SJSA1 (cell line): Measurements from ENCODE around the gene PTPRD.

- RAMPAGE, long total RNA, result no peak
Measured at GRCh38 chr9:10612492-10613433, at the start of gene PTPRD. TSS of gene PTPRD (minus strand) at chr9:10613002.

GRCh38 chr9:12923389-12923789 is 148.6 kb downstream of the LURAP1L start:
- RAMPAGE, long total RNA, result no peak

GRCh38 chr9:13265126-13265325 is 14.5 kb downstream of the MPDZ start:
- RAMPAGE, long total RNA, result no peak

- RAMPAGE, long total RNA, result no peak
Measured at GRCh38 chr9:13513734-13513974, 234.2 kb upstream of the MPDZ start.

DNA sequence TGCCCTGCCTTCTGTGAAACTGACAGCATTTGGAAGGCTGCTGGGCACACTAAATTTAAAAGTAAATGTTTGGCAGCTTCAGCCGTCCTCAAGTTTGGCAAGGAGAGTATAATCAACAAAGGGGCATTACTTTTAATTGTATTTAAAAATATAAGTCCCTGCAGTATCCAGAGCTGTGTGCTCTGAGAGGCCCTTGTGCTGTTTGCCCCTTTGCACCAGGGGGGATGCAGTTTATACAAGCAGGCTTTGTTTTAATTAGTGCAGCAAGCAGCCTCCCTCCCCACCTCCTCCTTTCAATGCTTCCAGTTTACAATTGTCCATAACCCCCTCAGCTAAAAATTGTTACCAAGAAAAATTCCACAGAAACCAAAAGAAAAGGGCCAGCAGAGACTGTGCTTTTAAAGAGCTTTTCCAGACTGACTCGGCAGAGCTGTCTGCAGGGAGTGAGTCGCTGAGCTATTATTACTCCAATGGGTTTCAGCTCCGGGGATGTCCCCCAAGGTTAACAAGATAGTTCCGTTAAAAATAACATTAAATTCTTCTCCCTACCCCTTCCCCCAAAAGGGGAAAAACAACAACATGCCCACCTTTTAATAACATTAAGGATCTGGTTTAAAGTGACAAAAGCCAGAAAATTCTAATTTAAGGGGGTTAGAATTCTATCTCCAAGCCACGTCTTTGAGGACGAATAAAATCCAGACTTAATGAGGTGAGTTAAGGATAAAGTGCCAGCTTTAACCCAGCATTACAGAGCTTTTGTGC is 328.6 kb upstream of the MPDZ start:
- RAMPAGE, long total RNA, result no peak

DNA sequence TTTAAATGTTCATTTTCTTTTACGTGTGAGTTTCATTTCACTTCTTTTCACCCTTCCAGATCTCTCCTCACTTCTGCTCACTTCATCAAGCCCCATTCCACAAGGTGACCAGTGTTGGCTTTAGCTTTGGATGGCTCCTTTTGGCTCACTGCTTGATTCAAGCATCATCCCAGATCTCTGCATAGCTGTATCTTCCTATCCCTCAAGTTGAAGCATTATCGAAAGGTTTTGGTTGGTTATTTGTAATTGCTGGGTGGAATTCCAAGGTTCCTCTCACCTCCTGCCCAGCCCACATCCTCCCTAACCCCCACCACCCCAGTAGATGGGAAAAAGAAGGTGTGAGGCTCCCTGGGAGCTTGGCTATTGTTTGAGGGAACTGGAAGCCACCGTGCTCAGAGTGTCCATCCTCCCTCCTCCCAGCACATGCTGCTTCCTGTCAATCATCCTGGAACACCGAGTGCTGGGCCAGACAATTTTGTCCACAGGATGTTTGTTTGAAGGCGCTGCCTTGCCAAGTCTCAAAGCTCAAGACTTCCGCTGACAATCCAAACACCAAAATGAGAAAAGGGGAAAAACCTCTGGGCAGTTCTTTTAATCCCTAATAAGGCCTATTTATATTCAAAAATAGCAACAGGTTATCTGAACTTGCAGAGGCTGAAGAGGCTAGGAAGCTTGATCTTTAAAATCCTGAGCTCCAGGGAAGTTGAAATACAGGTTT is 286.9 kb downstream of the NFIB start:
- RAMPAGE, long total RNA, result no peak

- RAMPAGE, long total RNA, result no peak
Measured at GRCh38 chr9:14240226-14241059, 73.5 kb downstream of the NFIB start.

- RAMPAGE, long total RNA, result no peak
Measured at GRCh38 chr9:14243179-14243837, 70.6 kb downstream of the NFIB start.

GRCh38 chr9:14256519-14256960 is 57.4 kb downstream of the NFIB start:
- RAMPAGE, long total RNA, result no peak

DNA sequence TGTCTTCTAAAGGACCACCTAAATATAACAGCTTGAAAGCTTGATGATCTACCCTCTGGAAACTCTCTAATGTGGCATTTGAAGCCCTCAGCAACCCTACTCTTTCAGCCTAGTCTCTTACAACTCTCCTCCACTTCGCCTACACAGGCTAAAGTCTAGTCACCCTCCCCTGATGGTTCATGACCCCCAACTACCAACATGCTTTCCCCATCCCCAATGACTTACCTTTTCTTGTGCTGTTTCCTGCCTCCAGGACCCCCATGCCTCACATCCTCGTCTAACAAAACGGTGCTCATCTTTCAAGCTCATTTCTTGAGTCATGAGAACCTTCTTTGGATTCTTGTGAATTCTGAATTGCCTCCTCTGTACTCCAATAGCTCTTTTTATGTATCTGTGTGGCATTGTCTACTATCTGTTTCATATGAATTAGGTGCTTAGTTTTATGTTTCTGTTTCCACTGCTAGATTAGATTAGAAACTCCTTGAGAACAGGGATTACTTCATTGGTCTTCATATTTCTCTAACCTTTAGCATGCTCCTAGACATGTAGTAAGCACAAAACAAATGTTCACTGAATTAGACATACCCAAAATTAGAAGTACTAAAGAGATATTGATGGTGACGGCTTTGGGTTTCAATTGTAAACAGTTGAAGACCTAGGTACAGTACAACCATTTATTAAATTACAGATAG is 45.5 kb downstream of the NFIB start:
- RAMPAGE, long total RNA, result no peak

- RAMPAGE, long total RNA, result no peak
Measured at GRCh38 chr9:14347436-14348392, 33.8 kb upstream of the NFIB start.

GRCh38 chr9:14400688-14400981 is 86.7 kb upstream of the NFIB start:
- RAMPAGE, long total RNA, result no peak

DNA sequence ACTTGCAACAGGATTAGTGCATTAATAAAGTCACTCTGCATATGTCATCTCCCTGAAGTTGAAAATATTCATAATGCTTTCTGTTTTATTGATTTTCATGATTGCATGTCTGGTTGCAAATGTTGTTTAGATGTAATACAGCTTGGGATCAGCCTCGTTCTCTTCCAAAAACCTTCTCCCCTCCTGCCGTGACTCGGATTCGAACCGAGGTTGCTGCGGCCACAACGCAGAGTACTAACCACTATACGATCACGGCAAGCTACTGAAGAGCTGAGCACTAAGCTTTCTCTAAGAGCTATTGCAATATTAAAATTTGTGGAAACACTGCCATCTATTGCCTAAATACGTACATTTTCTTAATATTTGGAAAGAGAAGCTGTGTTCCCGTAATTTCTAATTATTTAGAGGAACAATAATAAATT is 119.8 kb upstream of the NFIB start:
- RAMPAGE, long total RNA, result no peak

GRCh38 chr9:14779367-14780162 is 57.0 kb upstream of the CER1 start:
- RAMPAGE, long total RNA, result no peak

DNA sequence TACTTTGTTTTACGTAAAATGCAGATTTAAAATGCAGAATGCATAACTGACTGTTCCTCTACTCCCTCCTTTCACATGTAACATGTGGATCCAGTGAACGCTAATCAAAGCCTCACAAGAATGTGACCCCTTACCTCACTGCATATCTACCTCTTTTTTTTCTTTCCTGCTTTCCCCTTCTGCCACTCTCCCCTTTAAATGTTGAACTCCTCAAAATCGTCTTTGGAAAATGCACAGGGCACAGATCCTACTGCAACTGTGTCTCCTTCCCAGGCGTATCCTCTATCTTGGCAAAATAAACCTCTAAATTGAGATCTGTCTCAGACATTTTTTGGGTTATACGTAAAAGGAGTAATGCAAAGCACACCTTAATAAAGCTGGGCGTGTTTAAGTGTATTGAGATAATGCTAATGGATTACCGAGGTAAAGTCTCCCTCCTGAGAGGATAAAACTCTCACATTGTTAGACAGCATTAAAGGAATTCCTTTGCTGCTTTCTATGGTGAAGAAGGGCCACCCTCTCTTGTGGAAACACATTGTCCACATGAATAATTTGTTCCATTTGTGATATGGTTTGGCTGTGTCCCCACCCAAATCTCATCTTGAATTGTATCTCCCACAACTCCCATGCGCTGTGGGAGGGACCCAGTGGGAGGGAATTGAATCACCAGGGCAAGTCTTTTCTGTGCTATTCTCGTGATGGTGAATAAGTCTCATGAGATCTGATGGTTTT is 16.2 kb downstream of the TTC39B start:
- RAMPAGE, long total RNA, result no peak

- RAMPAGE, long total RNA, result no peak
Measured at GRCh38 chr9:15423358-15423696, 651 bp downstream of the SNAPC3 start.

- RAMPAGE, long total RNA, result no peak
Measured at GRCh38 chr9:15511444-15511667, 586 bp upstream of the PSIP1 start.

- RAMPAGE, long total RNA, result no peak
Measured at GRCh38 chr9:16344211-16344698, 526.2 kb downstream of the BNC2 start.

DNA sequence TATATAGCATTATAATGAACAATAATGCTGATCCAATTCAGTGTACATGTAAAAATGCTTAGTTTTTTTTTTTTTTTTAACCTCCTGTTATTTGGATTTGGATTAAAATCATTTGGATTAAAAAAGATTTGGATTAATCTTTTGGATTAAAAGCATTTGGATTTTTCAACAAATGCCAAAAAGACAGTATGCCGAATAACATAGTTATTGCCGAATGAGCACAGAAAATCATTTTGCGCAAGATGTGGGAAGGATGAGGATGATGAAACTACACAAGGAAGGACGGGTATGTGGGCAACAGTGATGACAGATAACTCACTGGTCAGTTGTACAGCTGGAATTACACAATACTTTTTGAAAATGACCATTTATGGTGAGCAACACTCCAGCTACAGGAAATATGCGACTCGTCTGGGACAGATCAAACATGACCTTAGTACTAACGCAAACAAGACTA is 457.1 kb downstream of the BNC2 start:
- RAMPAGE, long total RNA, result no peak

GRCh38 chr9:16414299-16414919 is 456.1 kb downstream of the BNC2 start:
- RAMPAGE, long total RNA, result no peak